ENCODE measurements around the genes TMEM201 and PIK3CD.

- PRO-cap = no peak
These were observed 5.4 kb upstream of the SLC2A7 start for GRCh38 chr1:9031462-9032232.

DNA sequence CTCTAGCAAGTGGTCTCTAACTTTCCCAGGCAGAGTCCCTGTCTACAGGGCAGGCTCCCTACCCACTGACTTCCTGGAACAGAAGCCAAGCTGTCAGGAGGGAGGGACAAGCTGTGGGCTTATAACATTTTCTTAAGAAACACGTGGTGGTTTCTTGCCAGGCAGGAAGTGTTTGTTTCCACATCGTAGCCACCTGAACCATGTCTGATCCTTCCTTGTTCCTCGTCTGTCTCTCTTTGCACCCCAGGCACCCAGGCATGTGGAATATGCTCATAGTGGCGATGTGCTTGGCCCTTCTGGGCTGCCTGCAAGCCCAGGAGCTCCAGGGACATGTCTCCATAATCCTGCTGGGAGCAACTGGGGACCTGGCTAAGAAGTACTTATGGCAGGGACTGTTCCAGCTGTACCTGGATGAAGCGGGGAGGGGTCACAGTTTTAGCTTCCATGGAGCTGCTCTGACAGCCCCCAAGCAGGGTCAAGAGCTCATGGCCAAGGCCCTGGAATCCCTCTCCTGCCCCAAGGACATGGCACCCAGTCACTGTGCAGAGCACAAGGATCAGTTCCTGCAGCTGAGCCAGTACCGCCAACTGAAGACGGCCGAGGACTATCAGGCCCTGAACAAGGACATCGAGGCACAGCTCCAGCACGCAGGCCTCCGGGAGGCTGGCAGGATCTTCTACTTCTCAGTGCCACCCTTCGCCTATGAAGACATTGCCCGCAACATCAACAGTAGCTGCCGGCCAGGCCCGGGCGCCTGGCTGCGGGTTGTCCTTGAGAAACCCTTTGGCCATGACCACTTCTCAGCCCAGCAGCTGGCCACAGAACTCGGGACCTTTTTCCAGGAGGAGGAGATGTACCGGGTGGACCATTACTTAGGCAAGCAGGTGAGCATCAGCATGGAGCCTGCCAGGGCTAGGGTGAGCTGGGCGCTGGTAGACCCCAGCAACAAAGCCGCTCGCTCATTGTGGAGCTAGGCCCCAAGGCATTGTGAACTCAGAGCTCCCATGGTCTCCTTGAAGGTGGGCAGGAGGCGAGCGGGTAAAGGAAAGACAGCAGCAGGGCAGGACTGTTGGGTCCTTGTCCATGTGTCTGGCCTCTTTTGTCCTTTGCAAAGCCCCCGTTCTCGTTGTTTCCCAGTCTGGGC is 10.5 kb downstream of the H6PD start:
- PRO-cap = no peak

DNA sequence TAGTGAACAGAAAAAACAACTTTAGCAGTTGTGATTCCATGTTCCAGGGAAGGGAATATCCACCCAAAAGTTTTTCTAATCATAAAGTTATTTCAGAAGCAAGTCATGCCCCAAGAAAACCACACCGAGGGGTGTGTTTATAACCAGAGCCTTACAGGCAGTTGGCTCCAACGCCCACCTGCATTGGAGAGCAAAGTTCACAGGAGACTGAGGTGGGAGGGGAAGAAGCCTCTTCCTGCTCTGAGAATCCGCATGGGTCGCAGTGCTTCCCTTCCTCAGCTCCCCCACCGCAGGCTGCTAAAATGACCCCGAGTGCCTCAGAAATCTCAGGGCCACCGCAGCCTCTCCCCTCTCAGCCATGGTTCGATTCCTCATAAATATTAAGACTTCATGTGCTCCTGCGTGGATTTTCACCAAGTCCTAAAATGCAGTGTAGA is 13.5 kb upstream of the SPSB1 start:
- PRO-cap = no peak

- PRO-cap = no peak
These were observed 1.8 kb downstream of the SPSB1 start for GRCh38 chr1:9294366-9294944.

GRCh38 chr1:9302183-9302622 is 9.5 kb downstream of the SPSB1 start:
- PRO-cap = no peak

- PRO-cap = no peak
These were observed 11.4 kb downstream of the SPSB1 start for GRCh38 chr1:9304071-9304496.

DNA sequence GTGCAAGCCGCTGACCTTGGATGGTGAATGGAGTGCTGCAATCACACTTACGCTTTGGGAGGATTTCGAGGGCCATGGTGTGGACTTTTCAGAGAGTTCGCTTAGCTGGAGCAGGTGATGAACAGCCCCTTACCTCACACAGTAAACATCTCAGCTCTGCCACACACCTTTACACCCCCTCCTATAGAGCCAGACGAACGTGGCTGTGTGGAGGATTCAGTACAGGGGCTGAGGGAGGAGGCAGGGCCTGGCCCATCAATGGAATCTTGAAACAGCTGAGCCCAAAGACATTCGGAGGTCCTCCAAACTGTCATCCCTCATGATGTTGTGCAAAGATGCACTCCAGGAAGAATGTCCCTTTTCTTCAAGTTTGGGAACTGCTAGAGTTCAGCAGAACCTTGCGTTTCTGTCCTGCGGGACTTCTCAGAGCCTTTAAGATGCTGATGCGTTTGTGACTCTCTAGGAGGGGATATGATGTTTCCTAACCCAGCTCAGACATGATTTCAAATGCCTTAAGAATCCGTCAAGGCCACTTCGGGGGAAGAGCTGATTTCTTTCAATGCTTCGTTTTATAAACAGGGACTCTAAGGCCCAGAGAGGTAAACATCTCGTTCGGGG is 35.4 kb downstream of the SPSB1 start:
- PRO-cap = no peak

DNA sequence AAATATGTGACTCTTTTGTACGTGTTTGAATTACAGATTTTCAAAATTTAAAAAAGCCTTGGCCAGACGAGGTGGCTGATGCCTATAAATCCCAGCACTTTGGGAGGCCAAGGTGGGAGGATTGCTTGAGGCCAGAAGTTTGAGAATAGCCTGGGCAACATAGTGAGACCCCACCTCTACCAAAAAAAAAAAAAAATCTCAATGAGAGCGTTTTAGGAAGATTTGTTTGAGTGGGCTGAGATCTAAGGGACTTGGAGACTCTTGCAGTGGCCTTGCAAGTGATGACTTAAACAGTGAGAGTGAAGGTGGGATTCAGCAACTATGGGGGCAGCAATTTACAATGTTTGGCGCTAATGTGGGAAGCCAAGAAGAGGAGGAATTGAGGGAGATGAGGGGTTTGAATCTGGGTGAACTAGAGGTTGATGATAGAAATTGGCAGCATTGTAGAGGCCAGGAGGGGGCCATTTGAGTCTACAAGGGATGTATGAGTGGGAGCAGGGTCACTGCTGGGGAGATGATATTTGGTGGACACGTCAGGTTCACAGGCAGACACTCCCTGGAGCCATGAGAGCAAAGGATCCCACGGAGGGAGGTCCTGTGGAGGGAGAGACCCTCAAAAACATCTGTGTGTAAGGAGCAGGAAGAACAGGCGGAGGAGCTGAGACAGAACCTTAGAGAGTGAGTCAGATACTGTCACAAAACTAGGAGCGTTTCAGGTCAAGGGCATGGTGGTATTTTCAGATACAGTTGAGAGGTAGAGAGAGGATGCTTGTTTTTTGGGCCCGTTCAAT is 39.5 kb downstream of the SPSB1 start:
- PRO-cap = no peak

DNA sequence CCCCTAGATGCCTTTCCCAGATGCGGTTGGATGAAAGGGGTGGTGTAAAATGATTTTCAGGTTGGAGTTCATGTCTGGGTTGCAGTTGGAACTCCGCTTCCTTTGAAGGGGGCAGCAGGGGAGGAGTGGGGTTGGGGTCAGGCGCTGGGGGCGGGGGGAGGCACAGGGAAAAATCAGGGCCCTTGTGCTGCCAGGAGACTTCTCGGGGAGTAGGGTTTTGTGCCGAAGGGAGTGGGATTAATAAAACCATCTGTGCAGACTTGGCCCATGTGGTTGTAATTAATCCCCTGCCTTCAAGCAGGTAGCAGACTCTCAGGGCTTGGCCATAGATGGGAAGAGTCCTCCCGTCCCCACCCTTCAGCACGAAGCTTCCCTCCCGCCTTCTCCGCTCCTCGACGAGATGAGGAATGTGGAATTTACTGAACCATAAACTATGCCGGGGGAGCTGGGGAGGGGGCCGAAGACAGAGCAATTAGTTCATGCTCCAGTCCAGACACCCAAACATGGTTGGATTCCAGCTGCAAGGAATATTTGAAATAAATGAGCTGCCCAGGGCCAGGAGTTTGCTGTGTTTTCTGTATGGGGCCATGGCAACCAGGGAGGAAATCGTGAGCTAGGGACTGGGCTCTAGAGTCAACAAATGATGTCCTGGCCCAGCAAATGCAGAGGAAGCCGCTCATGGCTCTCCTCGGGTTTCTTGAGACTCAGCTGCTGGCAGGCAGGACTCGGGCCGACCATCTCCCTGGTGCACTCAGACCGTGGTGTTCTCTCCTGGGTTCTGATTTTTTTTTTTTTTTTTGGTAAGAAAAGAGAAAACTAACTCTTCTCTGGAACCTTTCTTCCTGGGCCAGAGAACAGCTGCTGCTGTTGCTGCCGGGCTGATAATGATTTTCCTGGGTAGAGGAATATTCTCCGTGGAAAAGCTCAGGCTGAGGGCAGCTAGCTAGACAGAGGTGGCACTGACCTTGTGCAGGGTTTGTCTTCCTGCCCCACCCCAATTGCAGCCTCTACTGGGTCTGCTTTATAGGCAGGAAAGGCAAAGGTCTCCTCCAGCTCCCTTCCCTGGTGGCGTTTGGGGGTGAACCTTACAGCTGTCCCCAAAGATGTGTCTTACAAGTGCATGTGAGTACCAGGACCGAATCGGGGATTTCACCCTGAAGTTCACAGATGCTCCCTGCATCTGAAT is 78.9 kb downstream of the SPSB1 start:
- PRO-cap = no peak

DNA sequence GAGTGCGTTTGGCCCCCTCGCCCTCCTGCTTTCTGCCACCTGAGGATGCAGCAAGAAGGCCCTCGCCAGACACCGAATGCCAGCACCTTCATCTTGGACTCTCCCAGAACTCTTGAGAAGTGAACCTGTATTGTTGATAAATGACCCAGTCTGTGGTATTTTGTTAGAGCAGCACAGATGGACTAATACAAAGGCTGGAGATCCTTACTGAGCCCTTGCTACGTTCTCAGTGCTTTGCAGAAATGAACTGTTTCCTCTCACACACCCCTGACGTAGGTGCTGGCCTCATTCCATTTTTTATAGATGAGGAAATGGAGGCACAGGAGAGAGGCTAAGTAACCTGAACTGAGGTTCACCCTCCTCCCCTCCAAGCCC is 101.9 kb upstream of the SLC25A33 start:
- PRO-cap = no peak

DNA sequence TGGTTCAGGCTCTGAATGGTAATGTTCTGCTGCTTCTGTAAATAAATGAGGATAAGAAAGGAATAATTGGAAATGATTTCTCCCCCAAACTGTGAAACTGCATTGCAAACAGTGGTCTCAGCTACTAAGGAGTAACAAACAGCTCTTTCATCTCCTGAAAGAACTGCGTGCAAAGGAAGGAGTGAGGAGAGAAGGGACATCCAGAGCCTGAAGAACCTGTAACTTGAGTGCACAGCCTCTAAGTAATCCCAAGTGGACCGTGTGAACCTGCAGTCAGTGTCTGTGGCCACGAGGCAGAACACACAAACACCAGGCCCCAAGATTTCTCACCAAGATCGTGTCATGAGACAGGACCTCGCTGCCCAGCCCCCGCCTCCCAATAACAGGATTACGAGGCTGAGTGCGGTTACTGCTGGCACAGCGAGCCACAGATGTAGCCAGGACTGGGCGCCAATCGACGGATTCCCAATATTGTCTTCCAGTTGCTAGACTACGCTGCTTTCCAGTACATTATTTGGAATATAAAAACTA is 101.4 kb upstream of the SLC25A33 start:
- PRO-cap = no peak

DNA sequence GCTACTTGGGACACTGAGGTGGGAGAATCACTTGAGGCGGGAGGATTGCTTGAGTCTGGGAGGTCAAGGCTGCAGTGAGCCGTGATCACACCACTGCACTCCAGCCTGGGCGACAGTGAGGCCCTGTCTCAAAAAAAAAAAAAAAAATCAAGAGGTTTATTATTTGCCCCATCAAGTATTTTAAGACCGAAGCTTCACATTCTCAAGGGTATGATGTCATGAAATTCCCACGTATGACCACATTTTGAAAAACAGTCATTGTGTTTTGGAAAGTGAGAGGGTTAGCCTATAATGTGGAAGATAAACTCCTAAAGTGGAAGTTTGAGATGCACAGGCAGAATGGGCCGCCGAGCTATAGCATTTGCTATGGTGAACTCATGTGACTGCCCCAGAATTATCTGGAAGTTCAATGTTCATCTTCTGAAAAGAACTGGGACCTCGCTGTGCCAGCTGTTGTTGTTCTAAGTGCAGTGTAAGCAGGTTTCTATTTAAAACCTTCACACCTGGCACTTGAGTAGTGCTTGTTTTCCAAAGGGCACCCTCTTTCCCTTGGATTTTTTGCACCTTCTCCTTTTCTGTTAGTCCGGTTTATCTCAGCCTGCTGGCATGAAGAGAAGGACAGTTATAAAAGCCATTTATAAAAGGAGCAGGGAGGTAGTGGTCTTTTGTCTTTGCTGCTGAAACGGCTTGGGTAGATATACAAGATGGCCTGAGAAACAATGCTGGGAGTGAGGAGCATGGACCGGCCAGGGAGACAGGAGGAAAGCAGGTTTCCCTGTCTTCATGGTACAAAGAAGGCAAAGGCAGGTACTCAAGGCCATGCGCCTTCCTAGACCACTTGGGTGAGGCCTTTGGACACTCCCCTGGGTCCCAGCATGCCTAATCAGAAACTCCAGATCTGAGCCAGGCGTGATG is 96.8 kb upstream of the SLC25A33 start:
- PRO-cap = no peak

- PRO-cap = no peak
These were observed 86.7 kb upstream of the SLC25A33 start for GRCh38 chr1:9452349-9453117.

GRCh38 chr1:9459668-9460559 is 79.4 kb upstream of the SLC25A33 start:
- PRO-cap = no peak

DNA sequence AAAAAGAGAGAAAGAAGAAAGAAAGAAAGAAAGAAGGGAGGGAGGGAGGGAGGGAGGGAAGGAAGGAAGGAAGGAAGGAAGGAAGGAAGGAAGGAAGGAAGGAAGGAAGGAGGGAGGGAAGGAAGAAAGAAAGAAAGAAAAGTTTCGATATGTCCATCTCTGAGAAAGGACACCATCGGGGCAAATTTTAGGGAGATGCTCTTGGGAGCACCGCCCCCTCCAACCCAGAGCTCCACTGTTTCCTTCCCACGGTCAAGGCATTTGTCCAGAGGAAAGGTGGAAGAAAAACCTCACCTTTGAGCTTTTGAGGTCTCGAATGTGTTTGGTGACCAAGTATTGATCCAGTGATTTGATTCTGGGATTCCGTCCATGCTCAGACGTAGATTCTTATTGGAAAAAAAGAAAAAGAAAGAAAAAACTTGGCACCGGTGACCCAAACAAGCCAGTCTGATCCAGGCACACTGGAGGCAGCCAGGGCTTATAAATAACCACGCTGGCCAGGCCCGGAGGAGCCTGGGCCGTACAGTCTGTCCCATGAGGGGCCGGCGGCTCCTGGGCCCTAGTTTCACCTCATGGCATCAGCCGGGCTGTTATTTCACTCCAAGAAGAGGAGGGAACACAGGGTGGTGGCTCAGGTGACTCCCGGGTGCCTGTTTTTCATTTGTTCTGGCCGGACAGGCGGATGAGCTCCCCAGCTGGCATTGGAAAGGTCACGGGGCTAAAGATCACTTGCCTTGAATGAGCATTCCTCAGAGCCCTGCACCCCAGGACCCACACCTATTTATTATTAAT is 36.1 kb upstream of the SLC25A33 start:
- PRO-cap = no peak

- PRO-cap = bidirectional peak, plus-strand start at chr1:9556190, minus-strand start at chr1:9556143
These were observed 16.7 kb downstream of the SLC25A33 start for GRCh38 chr1:9556027-9556370.

- PRO-cap = bidirectional peak, plus-strand start at chr1:9588749, minus-strand start at chr1:9588542; unidirectional peak, plus-strand start at chr1:9588914; unidirectional peak, plus-strand start at chr1:9588967
These were observed at the start of gene TMEM201 for GRCh38 chr1:9588211-9589359. Gene TMEM201 (plus strand): TSS chr1:9588911.

DNA sequence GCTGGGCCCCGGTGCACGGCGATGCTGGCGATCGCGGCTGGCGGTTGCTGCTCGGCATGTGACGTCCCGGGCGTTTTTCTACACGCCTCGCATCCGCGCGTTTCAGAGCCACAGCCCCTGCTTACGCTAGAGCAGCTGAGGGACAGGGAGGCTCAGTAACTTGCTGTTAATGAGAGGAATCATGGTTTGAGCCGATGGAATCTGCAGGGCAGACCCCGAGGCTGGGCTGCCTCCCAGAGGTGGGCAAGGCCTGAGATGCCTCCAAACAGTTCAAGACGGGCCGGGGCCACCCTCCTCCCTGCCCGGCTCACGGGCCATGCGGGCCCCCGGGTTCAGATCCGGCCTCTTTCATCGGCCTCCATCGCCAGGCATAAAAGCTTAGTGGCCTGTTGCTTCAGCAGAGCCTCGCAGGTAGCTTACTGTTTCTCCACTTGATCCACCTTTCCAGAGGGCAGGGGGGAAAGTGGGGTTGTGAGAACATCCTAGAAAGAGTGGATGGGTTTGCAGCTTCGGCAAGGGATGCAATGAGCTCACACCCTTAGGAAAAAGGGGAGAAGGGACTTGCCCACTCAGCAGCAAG is 739 bp downstream of the TMEM201 start:
- PRO-cap = no peak

DNA sequence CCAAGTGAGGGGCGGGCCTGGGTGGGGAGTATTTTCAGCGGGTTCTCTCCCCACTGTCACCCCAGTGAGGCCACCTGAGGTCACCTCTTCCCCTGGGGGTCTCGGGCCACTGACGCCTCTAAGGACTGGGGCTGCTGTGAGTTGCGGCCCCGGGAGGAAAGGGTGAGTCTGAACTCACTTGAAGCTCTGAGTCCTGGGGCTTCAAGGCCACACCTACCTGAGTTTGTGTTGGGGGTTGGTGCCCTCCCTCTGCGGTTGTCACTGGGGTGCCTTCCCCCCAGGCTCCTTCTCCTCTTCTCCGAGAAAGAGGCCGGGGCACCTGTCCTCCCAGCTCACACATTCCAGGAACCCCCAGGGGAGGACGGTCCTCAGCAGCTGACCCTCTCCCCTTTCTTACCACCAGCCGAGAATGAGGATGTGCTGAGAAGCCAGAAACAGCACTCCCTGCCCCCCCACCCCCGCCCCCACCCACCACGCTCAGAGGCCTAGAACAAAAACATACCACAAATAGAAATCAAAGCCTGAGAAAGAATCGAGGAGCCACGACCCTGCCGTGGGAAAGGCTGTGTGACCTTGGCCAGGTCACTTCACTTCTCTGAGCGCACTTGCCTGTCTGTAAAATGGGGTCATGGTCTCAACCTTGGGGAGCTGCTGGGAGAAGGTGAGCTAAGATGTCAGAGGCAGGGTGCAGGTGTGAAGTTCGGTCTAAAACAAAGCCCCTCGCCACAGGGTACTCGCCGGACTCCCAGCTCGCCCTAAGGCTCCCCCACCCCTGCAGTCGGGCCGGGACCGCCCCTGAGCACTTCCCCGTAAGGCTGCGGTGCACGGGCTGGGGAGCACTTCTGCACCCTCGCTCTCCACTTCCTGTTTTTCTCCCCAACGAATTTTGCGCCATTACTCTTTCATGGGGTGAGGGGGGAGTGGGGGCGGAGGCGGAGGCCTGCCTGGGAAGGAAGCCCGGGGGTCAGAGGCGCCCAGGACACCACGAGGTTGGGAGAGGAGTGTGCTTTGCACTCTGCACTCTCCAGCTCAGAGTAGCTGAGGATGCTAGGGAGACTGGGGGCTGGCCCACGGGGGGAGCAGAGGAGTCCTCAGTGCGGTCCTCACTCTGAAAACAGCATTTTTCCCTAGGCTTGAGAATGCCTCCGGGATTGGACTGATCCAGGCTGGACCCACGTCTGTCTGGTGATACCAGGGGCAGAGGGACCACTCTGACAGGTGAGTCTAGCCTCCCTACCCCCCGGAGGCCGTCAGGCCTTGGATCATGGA is 22.1 kb upstream of the PIK3CD start:
- PRO-cap = no peak

GRCh38 chr1:9651508-9651997 is at the start of gene PIK3CD:
Gene PIK3CD (plus strand): TSS chr1:9651731.
- PRO-cap = no peak